HCT116 (cell line): ENCODE measurements around a stretch of chr12.

- RRBS: no CpG with 5 or more reads among the region's 1 CpG
Observed at GRCh38 chr12:51953586-51953987, 2.1 kb downstream of the ACVR1B start.

GRCh38 chr12:51972420-51972833, 20.9 kb downstream of the ACVR1B start:
- RRBS: no CpG with 5 or more reads among the region's 5 CpGs

DNA sequence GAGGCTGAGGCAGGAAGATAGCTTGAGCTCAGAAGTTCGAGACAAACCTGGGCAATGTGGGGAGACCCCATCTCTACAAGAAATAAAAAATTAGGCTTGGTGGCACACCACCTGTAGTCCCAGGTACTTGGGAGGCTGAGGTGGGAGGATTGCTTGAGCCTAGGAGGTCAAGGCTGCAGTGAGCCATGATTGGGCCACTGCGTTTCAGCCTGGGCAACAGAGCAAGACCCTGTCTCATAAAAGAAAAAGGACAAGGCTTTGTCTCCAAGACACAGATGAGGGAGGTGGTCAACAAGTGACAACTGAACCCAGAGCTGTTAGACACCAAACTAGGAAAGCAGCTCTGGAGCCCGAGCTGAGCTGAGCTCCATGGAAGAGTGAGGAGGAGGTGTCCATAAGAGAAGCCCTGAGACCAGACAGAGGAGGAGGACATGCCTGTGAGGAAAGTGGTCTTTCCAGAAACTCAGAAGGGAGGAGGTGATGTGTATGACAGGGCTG, 14.4 kb upstream of the TAMALIN start:
- RRBS: no CpG with 5 or more reads among the region's 3 CpGs

- RRBS: no CpG with 5 or more reads among the region's 12 CpGs
Observed at GRCh38 chr12:52018655-52019567, 12.2 kb downstream of the TAMALIN start.

- RRBS: 1% methylated on average over 13 of the region's 78 CpGs
Observed at GRCh38 chr12:52023269-52024422, 16.9 kb downstream of the TAMALIN start.

DNA sequence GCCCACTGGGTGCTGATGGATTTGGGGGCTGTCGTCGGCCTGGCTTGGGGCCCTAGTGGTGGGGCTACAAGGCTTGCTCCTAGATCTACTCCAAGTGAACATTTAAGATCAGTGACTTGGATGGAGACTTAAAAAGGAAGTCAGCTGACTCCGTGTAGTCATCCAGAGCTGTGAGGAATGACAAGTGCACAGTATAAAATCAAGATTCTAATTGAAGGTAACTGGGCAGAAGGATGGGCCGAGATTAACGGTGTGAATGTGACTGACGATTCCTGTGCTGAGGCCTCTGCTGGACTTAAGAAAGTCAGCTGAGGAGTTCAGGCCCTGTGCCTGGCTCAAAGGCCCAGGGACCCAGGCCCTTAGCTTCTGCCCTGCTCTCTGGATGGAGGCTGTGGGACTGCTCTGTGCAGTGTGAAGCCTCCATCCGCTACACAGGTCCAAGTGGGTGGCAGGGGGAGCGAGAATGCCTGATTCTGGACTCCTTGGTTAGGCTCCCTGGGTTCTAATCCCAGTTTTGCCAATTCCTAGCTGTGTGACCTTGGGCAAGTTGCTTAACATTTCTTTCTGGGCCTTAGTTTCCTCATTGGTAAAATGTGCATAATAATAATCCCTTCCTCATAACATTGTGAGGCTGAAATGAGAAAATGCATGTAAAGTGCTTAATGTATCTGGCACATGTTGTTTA, 12.6 kb upstream of the NR4A1 start:
- RRBS: no CpG with 5 or more reads among the region's 8 CpGs

DNA sequence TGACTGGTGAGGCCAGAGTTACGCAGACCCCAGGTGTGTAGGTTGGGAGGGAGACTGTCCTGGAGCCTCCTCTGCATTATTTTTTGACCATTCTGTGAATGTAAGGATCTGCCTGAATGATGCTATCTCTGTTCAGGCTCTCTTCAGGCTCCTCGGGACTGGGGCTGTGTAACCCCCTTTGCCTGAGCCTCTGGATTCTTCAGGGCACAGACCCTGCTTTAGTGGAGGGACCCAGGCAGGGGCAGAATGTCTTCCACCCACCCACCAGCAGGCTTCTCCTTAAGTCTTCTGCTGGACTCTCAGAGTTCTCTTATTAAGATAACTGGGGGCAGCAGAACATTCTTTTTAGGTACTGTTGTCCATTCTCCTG, 1.9 kb downstream of the NR4A1 start:
- RRBS: no CpG with 5 or more reads among the region's 2 CpGs

DNA sequence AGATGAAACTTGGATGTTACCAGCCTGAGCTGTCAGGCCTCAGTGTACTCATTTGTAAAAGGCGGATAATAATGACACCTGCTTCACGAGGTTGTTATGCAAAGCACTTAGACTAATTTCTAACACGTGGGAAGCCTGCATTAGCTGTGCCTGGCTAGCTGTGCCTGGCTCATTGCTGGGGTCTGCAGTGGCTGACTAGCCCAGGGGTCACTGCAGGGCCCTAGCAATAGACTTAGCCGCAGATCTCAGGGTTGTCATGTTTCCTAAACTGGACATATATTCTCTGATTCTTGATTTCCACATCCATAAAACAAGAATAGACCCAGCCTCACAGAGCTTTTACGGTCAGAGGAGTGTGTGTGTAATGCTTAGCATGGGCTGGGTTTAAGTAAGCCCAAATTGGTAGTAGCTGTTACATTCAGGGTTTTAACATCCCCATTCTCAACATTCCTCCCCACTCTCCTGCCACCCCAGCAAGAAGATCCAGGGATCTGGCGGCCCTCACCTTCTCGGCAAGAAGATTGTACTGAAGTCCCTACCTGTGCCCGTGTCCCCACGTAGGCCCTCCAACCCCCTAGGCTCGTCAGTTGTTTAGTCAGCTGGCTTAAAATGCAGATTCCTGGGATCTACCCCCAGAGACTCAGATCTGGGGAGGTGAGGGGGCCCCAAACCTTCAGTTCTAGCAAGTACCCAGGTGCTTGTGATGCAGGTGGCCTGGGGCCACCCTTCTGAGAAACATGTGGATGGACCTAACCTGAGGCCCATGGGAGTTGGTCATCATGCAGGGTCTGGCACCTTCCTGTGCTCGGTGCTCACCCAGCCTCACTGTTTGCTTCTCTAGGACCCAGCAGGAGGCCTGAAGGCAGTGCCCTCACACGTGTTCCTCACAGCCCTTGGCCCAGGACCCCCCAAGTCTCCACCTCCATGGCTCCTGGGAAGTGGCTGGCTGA, 8.6 kb downstream of the NR4A1 start:
- RRBS: no CpG with 5 or more reads among the region's 12 CpGs

- RRBS: no CpG with 5 or more reads among the region's 4 CpGs
Observed at GRCh38 chr12:52068988-52069271, 848 bp upstream of the ATG101 start.

DNA sequence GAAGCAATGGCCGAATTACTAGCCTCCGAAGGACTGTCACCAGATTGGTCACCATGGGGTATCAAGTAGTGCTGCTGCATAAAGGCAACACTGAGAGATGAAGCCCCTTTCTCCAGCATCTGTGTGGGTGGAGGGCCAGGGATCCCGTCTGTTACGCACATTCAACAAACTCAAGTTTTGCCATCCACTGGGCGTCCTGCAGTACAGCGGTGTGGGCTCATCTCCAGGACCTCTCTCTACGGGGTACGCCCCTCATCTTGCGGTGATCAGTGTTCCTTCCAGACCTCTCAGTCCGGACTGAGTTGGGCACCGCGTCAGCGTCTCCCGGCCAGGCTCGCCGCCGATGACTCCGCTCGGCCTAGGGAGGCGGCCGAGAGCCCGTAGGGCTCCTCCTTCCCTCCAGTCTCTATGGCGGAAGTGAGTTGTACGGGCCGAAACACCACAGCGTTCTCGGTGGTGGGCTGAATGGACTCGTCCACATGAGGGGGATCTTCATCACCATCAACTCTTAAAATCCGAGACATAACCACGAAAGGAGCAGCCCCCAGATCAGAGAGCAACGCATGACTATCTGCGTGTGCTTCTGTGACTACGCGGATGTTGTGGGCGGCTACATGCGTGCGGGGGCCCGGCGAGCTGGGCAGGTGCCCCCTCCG, 378 bp upstream of the ATG101 start:
- RRBS: no CpG with 5 or more reads among the region's 40 CpGs

- RRBS: no CpG with 5 or more reads among the region's 26 CpGs
Observed at GRCh38 chr12:52073525-52074511, 4.0 kb downstream of the ATG101 start.

DNA sequence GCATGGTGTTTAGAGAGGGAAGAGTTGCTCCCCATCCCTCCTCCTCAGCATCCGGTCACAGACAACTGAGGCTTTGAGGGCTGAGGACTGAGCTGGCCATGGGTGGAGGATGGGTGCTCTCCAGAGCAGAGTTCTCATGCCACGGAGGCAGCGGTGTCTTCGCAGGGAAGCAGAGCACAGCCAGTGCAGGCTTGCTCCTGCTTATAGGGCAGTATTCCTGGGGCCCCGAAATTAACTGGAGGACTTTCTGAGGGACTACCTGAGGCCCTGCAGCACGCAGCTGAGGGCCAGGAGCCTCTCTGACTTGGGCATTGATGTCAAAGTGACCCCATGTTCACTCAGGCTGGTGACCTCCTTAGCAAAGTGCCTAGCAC, 49.2 kb downstream of the KRT80 start:
- RRBS: no CpG with 5 or more reads among the region's 6 CpGs

- RRBS: no CpG with 5 or more reads among the region's 10 CpGs
Observed at GRCh38 chr12:52221837-52222595, 11.0 kb upstream of the KRT7 start.

DNA sequence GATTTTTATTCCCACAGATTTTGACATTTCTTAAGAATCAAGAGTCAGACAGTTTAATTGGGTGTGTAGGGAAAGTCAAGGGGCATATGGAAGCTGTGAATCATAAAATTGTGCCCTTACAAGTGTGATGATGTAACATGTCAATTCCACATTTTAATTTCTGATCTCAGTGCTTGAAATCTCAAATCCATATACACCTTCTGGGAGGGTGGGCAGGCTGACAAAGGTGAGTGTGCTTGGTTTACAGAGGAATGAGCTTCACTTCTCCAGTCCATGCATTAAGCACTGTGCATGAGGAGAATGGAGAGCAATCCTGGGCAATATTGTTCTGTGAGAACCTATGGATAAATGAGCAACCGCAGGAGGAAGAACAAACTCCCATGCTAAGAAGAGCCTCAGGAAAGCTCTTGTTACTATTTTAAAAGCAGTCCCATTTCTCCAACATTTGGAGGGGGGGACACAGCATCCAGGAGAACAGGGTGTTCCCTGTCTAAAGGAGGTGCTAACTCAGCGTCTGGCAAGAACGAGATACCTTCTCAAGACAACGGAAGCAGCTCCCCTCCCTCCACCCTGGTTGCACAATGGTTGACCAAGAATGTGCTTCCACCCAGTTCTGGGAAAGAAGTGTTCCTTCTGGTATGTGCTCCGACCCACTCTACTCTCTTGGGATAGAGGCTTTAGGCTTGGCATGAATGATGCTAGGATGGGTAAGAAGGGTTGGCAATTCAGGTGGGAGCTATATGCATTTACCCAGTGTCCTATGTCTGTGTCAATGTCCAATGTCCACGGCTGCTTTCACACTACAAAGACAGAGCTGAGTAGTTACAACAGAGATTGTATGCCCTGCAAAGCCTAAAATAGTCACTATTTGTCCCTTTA, 1.3 kb upstream of the KRT6A start:
- RRBS: no CpG with 5 or more reads among the region's 6 CpGs

DNA sequence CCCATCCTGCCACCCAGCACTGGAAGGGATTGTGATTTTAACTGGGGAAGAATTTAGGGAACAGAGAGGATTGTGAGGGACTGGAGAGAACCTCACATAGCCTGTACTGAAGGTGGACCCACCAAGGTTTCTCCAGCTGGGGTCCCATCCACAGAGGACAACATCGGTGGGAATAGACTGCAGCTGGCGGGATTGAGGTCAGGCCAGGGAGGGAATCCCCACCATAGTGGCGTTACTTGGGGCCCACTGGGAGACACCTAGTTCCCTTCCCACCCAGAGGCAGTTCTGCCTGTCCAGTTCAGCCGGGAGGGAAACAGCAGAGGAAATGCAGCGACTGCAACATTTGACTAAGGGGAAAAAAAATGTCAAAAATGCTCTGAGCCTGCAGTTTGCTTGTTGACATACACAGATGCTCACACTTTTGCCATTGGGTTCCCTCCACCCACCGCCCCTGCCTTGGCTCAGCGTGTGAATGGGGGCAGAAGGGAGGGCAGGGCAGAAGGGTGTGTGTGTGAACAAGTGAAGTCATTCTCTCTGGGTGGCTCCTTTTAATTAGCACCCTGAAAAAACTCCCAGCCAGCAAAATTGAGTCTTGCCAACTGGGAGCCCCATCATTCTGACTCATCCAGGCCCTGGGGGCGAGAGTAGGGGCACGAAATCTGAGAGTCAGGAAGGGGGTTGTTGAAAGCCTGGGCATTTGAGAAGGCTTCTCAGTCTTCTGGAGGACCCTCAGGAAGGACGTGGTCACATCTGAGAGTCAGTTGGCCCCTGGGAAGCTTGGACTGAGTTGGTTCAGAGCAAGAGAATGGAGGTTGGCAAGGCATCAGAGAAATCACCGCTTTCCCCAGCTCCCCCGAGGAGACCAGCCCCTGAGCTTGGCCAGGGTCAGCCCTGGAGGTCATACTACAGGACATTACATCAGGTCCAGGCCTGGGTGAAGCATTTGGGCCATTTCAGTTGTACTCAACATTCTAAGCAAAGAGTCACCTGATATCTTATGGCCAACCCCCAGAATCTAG, 22.5 kb upstream of the KRT78 start:
- RRBS: no CpG with 5 or more reads among the region's 12 CpGs

DNA sequence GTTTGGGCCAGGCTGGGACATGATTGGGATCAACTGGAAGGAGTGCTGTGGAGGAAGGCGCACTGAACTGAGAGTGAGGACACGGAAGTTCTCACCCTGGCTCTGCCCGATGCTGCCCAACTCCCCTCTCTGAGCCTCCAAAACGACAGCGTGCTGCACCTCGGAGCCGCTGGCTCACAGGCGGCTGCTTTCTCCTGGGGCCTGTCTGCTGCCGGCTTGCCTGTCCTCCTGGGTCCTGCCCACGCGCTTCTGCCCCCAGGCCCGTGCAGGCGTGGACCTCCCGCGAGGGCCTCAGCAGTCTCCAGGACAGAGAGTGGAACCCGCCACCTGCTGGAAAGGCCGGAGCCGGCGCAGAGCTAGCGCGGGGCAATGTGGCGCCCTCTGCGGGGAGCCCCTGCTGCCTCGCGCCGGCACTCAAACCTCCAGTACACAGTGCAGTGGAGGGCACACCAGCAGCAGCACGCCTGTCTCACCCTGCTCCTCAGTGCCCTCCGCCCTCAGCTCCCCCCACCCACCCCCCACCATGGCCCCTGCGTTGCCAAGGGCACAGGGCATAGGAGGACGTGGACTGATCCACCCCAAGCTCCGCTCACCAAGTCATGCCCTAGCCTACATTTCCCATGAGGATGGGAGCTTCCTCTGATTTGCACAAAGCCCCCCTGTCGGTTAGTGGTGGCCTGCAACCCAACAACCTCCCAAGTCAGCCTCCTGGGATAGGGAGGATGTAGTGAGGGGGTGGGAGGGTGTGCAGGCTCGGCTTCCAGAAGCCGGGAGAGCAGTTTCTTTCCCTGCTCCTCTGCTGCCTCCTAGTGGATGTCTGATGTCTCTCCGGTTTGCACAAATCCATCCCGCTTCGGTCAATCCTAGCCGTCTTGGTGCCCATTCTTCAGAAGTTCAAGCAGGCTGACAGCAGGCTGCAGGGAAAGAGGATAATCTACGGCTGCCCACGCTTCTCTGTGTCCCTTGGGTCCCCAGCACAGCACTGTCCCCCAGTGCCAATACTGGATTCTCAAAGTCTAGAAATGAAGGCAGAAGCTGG, 25.3 kb downstream of the KRT8 start:
- RRBS: 1% methylated on average over 11 of the region's 40 CpGs

- RRBS: no CpG with 5 or more reads among the region's 1 CpG
Observed at GRCh38 chr12:52896564-52897106, 8.2 kb downstream of the KRT8 start.

DNA sequence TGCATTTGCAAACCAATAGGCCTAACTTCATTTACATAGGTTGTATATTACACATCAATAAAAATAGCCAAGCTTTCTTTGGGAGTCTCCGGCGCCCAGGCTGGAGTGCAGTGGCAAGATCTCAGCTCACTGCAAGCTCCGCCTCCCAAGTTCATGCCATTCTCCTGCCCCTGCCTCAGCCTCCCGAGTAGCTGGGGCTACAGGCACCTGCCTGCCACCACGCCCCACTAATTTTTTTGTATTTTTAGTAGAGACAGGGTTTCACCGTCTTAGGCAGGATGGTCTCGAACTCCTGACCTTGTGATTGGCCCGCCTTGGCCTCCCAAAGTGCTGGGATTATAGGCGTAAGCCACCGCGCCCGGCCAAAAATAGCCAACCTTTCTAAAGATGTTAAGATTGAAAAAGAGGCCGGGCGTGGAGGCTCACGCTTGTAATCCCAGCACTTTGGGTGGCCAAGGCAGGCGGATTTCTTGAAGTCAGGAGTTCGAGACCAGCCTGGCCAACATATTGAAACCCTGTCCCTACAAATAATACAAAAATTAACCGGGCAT, 2.5 kb downstream of the KRT8 start:
- RRBS: no CpG with 5 or more reads among the region's 18 CpGs

DNA sequence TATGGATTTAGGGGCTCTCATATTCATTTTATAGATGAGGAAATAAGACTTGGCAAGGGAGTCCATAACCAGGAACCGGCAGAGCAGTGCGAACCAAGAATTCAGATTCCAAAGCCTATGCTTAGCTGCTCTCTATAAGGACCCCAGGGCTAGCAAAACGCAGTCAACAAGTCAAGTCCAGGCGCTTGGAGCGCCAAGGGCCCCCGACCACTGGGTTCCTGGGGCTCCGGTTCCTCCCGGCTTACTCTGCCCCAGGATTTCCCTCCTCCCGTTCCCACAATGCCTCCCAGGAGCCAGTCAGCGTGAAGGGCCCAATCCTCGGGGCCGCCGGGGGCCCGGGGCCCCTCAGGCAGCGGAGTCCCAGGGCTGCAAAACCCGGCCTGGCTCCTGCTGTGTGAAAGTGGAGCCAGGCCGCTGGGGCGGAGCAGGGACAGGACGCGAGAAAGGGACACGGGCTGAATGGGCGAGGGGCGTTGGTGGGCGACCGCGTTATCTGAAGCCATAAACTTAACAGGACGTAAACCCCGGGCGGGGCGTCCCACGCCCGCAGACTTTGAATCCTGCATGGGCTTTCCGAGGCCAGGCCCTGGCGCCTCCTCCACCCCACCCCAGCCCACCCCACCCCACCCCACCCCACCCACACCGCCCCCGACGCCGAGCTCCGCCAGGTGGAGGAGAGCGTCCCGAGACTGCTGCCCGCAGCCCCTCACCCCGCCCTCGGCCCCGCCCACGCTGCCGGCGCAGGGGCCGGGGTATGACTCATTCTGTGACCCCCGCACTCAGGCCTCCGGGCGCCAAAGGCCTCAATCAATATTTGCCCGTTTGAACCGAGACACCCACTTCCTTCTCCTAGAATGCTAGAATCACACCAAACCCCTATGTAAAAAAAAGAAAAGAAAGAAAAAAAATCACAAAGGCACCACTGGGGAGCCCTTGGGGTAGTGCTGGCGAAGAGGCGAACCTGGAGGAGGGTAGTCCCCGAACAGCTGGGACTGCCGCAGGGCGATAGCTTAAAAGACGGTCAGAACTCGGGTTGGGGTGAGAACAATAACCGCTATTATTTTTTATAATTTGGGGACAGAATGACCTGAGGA, 1.3 kb downstream of the KRT8 start:
- RRBS: 2% methylated on average over 11 of the region's 62 CpGs

GRCh38 chr12:52946832-52947386, 2.0 kb upstream of the KRT18 start:
- RRBS: no CpG with 5 or more reads among the region's 2 CpGs